Stomach (tissue), 7 donors: ENCODE measurements around the gene GIMAP8.

GRCh38 chr7:149473382-149473737, 12.5 kb upstream of the ZNF777 start:
- PRO-cap, result no peak
- RAMPAGE, long total RNA, 5 experiments, result no peak in any of the 5 experiments
- RRBS, result no CpG with 5 or more reads among the region's 6 CpGs

GRCh38 chr7:149548435-149549440, 51.1 kb upstream of the ZNF746 start:
- PRO-cap, result no peak
- RAMPAGE, long total RNA, 5 experiments, result start-site peak on the minus strand in 3 of 5 experiments, at chr7:149548481-149549463 at its widest, 9 to 20 reads per replicate
- RRBS, result no CpG with 5 or more reads among the region's 16 CpGs

DNA sequence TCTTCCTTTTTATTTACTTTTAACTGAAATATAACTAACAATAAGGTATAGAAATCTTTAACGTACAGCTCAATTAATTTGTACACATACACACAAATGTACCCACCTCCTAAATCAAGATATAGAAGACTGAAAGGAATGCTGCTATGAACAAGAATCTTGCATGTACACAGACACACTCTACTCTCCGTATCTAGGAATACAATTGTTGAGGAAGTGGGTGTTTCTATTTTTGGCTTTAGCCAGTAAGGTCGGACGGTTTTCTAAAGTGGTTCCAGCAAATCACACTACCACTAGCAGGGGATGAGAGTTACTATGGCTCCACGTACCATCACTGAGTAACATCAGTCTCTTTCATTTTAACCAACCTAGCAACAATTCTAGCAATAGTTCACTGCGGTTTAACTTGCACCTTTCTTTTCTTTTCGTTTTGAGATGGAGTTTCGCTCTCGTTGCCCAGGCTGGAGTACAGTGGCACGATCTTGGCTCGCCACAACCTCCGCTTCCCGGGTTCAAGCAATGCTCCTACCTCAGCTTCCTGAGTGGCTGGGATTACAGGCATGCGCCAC, 103.0 kb upstream of the ZNF746 start:
- PRO-cap, result no peak
- RAMPAGE, long total RNA, 5 experiments, result no peak in any of the 5 experiments
- RRBS, result no CpG with 5 or more reads among the region's 14 CpGs

- PRO-cap, result no peak
- RAMPAGE, long total RNA, 5 experiments, result start-site peak on the minus strand in 1 of 5 experiments, at chr7:149770453-149770534 at its widest, 8 reads per replicate
Observed at GRCh38 chr7:149770122-149770605, 3.2 kb downstream of the ZNF467 start.

- PRO-cap, result no peak
- RAMPAGE, long total RNA, 5 experiments, result no peak in any of the 5 experiments
- RRBS, result 5% methylated on average over 5 of the region's 66 CpGs
Observed at GRCh38 chr7:149790084-149790645, 16.8 kb upstream of the ZNF467 start.

- PRO-cap, result no peak
- RAMPAGE, long total RNA, 5 experiments, result no peak in any of the 5 experiments
- RRBS, result no CpG with 5 or more reads among the region's 5 CpGs
Observed at GRCh38 chr7:149865538-149866018, 8.2 kb upstream of the ATP6V0E2 start.

GRCh38 chr7:149874415-149875069, 773 bp downstream of the ATP6V0E2 start:
- PRO-cap, result no peak
- RAMPAGE, long total RNA, 5 experiments, result no peak in any of the 5 experiments
- RRBS, result no CpG with 5 or more reads among the region's 14 CpGs

DNA sequence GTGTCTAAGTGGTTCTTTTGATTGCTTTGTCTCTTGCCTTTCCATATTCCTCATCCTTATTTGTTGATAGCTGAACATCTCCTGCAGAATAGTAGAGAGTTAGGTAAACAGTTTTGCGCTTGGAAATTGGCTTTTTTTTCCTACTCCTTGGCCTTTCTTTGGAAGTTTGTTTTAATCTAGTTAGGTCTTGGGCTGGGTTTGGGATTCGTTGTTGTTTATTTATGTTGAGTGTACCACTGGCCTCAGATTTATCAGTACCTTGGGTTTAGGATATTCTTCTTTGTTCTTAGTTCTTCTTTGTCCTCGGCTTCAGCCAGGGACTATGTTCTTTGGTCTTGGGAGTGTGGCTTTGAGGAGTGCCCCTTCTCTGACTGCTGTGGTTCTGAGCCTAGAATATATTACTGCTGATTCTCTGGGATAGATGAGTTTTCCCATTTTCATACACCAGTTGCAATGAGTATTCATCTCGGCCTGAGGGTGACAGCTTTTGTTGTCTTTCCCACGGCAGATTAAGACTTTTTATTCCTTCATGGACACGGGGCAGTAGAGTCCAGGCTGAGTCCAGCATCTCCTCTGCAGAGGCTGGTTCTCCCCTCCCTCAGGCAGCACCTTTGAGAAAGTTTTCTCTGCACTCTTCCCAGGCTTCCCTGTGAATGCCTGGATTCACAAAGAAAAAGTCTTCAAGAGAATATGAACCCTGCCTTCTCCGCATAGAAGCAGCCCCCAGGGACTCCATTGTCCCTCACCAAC, 126.4 kb upstream of the LRRC61 start:
- PRO-cap, result no peak
- RAMPAGE, long total RNA, 5 experiments, result start-site peak on the minus strand in 3 of 5 experiments, centred at positions 280 to 657 of the sequence, 5 to 15 reads per replicate
- RRBS, result no CpG with 5 or more reads among the region's 7 CpGs

DNA sequence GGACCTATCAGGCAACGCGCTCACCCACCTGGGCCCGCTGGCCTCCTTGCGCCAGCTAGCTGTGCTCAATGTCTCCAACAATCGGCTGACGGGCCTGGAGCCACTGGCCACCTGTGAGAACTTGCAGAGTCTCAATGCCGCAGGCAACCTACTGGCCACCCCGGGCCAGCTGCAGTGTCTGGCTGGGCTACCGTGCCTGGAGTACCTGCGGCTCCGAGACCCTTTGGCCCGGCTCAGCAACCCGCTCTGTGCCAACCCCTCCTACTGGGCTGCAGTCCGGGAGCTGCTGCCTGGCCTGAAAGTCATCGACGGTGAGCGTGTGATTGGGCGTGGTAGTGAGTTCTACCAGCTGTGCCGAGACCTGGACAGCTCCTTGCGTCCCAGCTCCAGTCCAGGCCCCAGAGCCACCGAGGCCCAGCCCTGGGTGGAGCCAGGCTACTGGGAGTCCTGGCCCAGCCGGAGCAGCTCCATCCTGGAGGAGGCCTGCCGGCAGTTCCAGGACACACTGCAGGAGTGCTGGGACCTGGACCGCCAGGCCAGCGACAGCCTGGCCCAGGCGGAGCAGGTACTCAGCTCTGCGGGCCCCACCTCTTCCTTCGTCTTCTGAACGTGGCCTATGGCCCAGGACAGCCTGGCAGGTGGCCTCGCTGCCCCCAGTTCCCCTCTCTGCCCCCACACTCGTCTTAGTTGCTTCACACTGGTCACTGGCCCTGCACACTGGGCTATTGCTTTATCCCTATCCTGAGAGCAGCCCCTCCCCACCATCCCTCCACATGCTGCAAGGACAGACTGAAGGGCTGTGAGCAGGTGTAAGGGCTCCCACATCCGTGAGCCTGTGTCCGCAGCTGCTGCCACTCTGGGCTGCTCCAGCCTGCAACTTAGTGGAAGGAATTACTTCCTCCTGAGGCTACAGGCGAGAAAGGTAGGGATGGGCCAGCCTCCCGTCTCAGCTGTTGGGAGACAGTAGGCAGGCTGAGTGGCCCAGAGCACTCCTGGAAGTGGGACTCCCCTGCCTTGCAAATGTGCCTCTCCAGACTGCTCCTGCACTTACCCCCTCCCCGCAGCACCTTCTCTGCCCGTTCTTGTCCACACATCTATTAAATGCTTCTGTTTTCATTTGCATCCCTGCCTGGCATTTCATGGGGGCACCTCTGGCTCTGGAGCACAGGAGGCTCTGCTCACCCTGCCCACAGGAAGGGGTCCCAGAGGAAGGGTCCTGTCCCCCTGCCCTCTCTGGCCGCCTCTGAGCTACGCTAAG, 4.0 kb downstream of the RARRES2 start:
- PRO-cap, result unidirectional peak, plus-strand start at position 274 of the sequence
- RAMPAGE, long total RNA, 5 experiments, result start-site peak on the plus strand in 1 of 5 experiments, centred at position 660 of the sequence, 5 reads per replicate
- RRBS, result 89% methylated on average over 7 of the region's 39 CpGs

GRCh38 chr7:150368936-150369884, 588 bp downstream of the REPIN1 start:
- PRO-cap, result no peak
- RAMPAGE, long total RNA, 5 experiments, result no peak in any of the 5 experiments
- RRBS, result 2% methylated on average over 2 of the region's 55 CpGs

GRCh38 chr7:150383717-150384454, 4.8 kb downstream of the ZNF775 start:
- PRO-cap, result no peak
- RAMPAGE, long total RNA, 5 experiments, result no peak in any of the 5 experiments
- RRBS, result 63% methylated on average over 11 of the region's 23 CpGs

DNA sequence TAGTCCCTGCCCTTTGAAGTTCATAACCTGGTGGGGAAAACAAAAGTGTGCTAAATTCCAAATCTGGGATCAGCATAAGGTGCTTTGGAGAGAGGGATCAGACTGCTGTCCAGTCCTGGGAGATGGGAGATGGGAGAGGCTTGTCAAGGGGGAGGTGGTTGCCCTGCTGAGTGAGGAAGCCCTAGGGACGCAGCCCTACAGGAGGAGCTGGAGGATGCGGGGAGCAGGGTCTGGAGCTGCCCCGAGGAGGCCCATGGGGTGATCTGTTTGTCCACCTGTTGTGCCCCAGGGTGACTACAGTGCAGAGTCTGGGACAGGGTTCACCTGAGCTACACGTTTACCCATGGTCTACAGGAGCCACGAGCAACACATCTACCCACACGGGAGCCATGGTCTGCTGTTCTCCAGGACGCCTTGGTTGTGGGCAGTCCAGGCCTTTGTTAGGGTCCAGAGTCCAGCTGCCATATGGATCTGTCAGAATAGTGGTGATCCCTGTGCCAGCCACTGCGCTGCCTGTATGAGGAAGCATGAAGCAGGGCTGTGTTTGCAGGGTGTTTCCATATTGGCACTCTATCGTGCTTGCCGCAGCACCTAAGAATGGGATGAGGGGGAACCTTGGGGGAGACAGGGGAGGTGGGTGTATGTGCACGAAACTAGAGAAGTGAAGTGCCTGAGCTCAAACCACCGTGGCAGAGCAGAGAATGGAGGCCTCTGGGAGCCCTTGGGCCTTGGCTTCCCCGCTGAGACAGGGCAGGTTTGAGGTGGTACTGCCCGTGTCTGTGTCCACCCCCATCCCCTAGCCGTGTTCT, 2.7 kb upstream of the ENSG00000284691 start:
- PRO-cap, result bidirectional peak, plus-strand start at position 477 of the sequence, minus-strand start at position 420 of the sequence
- RAMPAGE, long total RNA, 5 experiments, result no peak in any of the 5 experiments
- RRBS, result no CpG with 5 or more reads among the region's 15 CpGs

DNA sequence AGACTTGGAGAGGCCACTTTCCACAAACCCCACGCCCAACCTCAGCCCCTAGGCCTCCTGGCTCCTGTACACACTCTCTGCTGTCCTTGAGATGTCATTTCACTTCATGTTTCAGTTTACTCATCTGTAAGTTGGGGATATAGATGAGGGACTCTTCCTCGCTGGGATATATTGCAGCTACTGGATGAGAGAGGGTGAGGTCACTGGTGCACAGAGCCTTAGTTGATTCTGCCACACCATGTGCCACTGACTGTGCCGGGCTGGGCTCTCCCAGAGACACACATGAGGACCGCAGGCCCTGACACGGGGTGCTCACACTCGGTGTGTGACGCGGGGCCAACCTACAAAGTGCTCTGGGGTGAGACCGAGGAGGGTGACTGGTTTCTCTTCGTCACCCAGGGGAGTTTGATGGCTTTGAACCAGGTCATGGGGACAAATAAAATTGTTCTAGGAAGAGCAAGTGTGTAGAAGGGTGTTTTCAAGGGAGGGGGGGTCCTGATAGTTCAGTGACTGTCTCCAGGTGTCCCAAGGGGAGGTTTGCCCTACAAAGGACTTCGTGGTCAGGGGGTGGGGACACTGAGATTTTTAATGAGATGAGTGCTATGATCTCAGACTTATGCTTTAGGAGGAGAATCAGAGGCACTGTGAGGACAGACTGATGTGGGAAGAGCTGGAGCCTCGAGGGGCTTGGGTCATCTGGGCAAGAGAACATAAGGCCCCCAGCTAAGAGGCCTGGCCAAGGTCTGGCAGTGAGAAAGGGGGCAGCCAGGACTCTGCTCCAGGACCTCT, 3.4 kb downstream of the ENSG00000284691 start:
- PRO-cap, result no peak
- RAMPAGE, long total RNA, 5 experiments, result no peak in any of the 5 experiments
- RRBS, result no CpG with 5 or more reads among the region's 12 CpGs

DNA sequence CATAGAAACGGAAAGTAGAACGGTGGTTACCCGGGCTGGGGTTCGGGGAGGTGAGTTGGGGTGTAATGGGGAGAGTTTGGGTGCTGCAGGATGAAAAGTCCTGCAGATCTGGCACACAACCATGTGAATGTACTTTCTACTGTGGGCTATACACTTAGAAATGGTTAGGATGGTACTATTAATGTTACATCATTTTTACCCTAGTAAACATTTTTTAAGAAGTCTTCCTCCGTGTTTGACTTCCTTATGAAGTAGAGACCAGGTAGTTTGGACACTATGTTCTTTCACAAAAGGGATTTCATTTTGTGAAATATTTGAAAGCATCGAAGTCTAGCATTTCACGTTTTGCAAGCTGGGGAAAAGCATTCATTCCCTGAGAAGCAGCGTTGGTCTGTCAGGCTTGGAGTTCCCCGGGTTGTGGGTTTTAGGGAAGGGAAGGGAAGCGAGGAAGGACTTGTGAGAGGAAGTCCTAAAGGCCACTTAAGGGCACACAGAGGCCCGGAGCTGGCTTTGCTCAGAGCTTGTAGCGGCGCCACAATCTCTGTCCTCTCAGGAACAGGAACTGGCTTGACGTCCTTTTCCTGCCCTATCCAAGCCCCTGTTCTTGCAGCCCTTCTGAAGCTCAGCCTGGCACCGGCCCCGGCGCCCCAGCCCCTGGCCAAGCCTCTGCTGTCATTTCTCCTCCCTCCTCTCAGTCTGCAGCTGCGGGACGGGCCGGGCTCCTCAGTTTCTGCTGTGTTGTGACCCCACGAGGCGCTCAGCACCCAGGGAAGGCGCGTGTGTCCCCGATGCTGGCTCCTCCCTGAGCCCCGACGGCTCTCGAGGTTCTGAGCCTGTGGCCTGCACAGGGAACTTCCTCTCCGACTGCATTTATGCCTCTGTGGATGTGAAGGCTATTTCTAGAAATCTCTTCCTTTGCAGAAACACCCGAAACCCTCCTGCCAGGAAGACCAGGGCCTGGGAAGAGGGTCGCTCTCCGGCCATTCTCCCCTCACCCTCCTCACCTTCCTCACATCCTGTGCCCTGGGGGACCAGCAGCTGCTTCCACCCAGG, at the start of gene GIMAP8:
Gene GIMAP8 (plus strand): TSS at position 507 of the 1,053 bp plus-strand sequence.
- PRO-cap, result bidirectional peak, plus-strand start at position 726 of the sequence, minus-strand start at position 417 of the sequence
- RAMPAGE, long total RNA, 5 experiments, result start-site peak on the plus strand in 2 of 5 experiments, centred at positions 691 to 864 of the sequence, 6 to 64 reads per replicate
- RRBS, result 35% methylated on average over 8 of the region's 32 CpGs

GRCh38 chr7:150483939-150484654, 30.6 kb upstream of the GIMAP7 start:
- PRO-cap, result no peak
- RAMPAGE, long total RNA, 5 experiments, result no peak in any of the 5 experiments
- RRBS, result no CpG with 5 or more reads among the region's 6 CpGs

- PRO-cap, result no peak
- RAMPAGE, long total RNA, 5 experiments, result no peak in any of the 5 experiments
- RRBS, result no CpG with 5 or more reads among the region's 3 CpGs
Observed at GRCh38 chr7:150556621-150557254, 10.5 kb upstream of the GIMAP4 start.

- PRO-cap, result unidirectional peak, minus-strand start at chr7:150568113
- RAMPAGE, long total RNA, 5 experiments, result no peak in any of the 5 experiments
- RRBS, result no CpG with 5 or more reads among the region's 4 CpGs
Observed at GRCh38 chr7:150567732-150568392, 672 bp downstream of the GIMAP4 start.

DNA sequence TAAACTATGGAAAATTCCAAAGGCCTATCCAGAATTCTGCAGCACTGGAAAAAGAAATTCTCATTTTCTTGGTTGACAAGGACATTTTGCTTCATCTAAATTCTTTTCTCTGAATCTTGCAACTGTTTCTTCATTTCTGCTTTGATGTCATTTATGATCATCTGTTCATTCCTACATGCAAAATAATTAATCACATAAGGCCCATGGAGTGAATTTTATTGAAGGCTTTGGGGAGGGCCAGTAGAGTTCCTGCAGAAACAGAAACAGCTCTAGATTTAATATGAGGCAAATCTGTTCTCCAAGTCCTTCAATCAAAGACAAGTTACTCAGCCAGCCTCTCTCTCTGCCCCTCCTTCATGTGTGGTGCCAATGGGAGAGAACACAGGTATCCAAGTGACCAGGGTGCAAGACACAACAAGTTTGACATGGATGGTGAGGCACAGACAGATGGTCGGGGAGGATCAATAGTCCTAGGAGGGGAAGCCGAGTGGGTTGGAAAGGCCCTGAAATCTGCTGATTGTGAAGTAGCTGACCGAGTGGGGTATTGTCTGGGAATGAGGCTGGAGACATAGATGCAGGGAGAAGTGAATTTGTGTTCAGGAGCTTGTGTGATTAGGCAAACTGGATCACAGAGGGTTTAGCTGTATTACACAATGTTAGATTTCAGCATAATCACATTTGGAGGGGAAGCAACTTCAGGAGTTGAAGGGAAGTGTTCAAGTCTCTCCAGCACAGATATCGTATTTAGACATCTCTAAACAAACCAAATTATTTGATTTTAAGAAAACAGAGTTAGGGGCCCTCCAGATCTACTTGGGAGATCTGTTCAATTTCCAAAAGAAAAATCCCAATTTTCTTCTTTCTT, 1.4 kb downstream of the GIMAP1 start:
- PRO-cap, result unidirectional peak, minus-strand start at position 556 of the sequence
- RAMPAGE, long total RNA, 5 experiments, result no peak in any of the 5 experiments
- RRBS, result no CpG with 5 or more reads among the region's 4 CpGs

DNA sequence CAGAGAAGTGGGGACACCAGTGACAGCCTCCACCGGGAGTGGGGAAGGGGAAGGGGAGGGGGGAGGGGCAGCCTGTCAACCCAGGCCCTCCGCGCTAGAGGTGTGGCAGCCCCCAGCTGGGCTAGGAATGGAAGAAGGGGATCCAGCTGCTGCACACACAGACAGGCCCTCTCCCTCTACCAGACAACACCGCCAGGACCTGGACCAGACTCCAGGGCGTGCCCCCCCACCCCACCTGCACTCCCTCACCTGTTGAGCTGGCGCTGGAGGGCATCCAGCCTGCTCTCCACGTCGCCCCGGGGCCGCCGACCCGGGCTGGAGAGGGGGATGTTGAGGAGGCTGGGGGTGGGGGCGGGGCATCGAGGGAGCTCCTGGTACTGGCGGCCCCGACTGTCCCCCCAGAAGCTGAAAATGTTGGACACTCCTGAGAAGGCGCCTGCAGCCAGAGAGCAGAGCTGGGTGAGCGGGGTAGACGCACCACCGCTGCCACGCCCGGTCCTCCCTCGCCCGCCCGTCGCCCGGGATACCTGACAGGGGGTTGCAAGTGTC, 31.0 kb downstream of the KCNH2 start:
- PRO-cap, result no peak
- RAMPAGE, long total RNA, 5 experiments, result no peak in any of the 5 experiments
- RRBS, result 14% methylated on average over 2 of the region's 27 CpGs

DNA sequence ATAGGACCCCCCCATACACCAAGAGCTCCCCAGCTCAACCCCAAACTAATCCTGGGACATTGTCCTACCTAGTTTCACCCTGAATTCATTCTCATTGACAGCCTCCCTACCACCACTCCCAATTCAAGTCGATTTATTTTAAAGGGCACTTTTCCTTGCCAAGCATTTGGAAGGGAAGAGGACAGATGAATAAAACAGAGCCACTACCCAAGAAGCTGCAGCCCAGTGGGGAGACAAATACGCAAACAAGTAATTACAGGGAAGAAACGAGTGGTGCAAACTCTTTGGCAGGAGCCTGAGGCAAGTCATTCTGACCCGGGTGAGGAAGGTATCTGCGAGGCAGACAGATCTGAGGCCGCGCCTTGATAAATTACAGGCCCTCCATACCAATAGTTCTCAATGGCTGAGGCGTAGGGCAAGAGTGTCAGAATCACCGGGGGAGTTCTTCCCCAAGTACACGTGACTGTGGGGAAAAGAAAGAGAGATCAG, 1.7 kb upstream of the ABCB8 start:
- PRO-cap, result no peak
- RAMPAGE, long total RNA, 5 experiments, result no peak in any of the 5 experiments
- RRBS, result 40% methylated on average over 4 of the region's 10 CpGs